GM12878 (cell line): ENCODE measurements around the gene MMP13.

- RAMPAGE, long total RNA = no peak
- RRBS, 2 experiments = no CpG with 5 or more reads among the region's 1 CpG
CAGE:
- cytosol, long polyA minus RNA = no peak
- cytosol, long polyA plus RNA = no peak
- long polyA plus RNA = no peak
- nucleolus, long total RNA = no peak
- nucleus, long polyA plus RNA = no peak
- nucleus, long total RNA = no peak
Measured at GRCh38 chr11:100981247-100981851, 148.3 kb downstream of the PGR start.

- RAMPAGE, long total RNA = no peak
- RRBS, 2 experiments = 13 to 58% methylated on average over 8 of the region's 40 CpGs
CAGE:
- cytosol, long polyA minus RNA = no peak
- cytosol, long polyA plus RNA = no peak
- long polyA plus RNA = no peak
- nucleolus, long total RNA = no peak
- nucleus, long polyA plus RNA = no peak
- nucleus, long total RNA = no peak
Measured at GRCh38 chr11:101582023-101583046, 1.5 kb downstream of the TRPC6 start.

DNA sequence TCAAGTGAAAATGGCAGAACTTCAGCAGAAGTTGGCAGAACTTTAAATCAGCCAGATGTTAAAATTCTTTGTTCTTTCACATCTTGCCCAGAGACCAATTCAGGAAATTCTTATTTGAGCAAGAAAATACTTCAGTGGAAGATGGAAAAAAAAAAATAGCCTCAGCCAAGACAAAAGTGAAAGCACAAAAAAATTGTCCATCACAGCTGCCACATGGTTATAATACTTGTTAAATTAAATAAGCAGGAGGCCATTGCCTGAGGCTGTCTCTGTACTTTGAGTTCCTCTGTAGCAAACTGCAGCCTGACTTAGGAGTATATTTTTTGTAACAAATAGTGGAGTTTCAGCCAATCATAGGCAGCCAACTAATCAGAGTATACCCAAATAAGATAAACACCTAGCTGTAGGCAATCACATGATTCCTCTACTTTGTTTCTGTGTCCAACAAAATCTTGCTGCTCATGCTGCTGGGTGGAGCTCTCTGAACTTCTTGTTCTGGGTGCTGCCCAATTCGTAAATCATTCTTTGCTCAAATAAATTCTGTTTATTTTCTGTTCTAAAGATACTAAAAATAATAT lies 5.2 kb upstream of the CEP126 start:
- RAMPAGE, long total RNA = no peak
- RRBS, 2 experiments = no CpG with 5 or more reads among the region's 1 CpG
CAGE:
- cytosol, long polyA minus RNA = no peak
- cytosol, long polyA plus RNA = no peak
- long polyA plus RNA = no peak
- nucleolus, long total RNA = no peak
- nucleus, long polyA plus RNA = no peak
- nucleus, long total RNA = no peak

GRCh38 chr11:101915790-101916109 lies 572 bp downstream of the ANGPTL5 start:
- RAMPAGE, long total RNA = no peak
- RRBS, 2 experiments = no CpG with 5 or more reads among the region's 4 CpGs
CAGE:
- cytosol, long polyA minus RNA = no peak
- cytosol, long polyA plus RNA = no peak
- long polyA plus RNA = no peak
- nucleolus, long total RNA = no peak
- nucleus, long polyA plus RNA = no peak
- nucleus, long total RNA = no peak

- RAMPAGE, long total RNA = no peak
CAGE:
- cytosol, long polyA minus RNA = no peak
- cytosol, long polyA plus RNA = no peak
- long polyA plus RNA = no peak
- nucleolus, long total RNA = no peak
- nucleus, long polyA plus RNA = no peak
- nucleus, long total RNA = no peak
Measured at GRCh38 chr11:101916110-101916313, 310 bp downstream of the ANGPTL5 start.

DNA sequence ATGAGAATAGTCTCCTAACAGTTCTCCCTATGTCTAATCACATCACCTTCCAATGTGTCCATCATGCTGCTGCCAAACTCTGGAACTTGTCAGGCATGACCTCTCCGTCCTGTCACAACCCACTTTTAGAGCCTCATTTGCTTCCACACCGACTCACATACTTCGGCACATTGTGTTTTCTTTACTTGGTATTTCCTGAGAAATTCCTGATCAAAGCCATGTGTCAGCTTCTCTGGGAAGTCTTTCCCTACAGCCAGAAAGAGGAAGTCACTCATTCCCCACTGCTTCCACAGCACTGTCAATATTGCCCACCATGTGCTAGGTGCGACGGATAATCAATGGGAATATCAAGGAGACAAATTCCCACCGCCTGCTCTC lies 40.4 kb upstream of the BIRC3 start:
- RAMPAGE, long total RNA = no peak
- RRBS, 2 experiments = no CpG with 5 or more reads among the region's 6 CpGs
CAGE:
- cytosol, long polyA minus RNA = no peak
- cytosol, long polyA plus RNA = no peak
- long polyA plus RNA = no peak
- nucleolus, long total RNA = no peak
- nucleus, long polyA plus RNA = no peak
- nucleus, long total RNA = no peak

- RAMPAGE, long total RNA = no peak
- RRBS, 2 experiments = no CpG with 5 or more reads among the region's 2 CpGs
CAGE:
- cytosol, long polyA minus RNA = no peak
- cytosol, long polyA plus RNA = no peak
- long polyA plus RNA = no peak
- nucleolus, long total RNA = no peak
- nucleus, long polyA plus RNA = no peak
- nucleus, long total RNA = no peak
Measured at GRCh38 chr11:102300713-102301283, 16.5 kb upstream of the BIRC3 start.

DNA sequence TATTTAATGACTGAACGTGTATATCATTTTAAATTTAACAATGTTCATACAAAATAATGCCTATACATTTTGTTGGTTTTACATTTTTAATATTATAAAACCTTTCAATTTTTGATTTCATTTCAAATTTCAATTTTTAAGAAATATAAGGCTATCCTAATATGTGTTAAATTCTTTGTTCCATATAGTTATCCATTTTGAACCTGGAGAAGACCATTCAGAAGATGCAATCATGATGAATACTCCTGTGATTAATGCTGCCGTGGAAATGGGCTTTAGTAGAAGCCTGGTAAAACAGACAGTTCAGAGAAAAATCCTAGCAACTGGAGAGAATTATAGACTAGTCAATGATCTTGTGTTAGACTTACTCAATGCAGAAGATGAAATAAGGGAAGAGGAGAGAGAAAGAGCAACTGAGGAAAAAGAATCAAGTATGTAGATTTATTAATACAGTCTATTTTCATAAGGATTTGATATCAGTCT lies 13.6 kb downstream of the BIRC3 start:
- RAMPAGE, long total RNA = no peak
- RRBS, 2 experiments = no CpG with 5 or more reads among the region's 2 CpGs
CAGE:
- cytosol, long polyA minus RNA = no peak
- cytosol, long polyA plus RNA = no peak
- long polyA plus RNA = no peak
- nucleolus, long total RNA = no peak
- nucleus, long polyA plus RNA = no peak
- nucleus, long total RNA = no peak

- RAMPAGE, long total RNA = no peak
- RRBS, 2 experiments = no CpG with 5 or more reads among the region's 3 CpGs
CAGE:
- cytosol, long polyA minus RNA = no peak
- cytosol, long polyA plus RNA = no peak
- long polyA plus RNA = no peak
- nucleolus, long total RNA = no peak
- nucleus, long polyA plus RNA = no peak
- nucleus, long total RNA = no peak
Measured at GRCh38 chr11:102401878-102402348, 50.7 kb downstream of the TMEM123 start.

GRCh38 chr11:102792583-102792860 lies 5.4 kb downstream of the MMP1 start:
- RAMPAGE, long total RNA = no peak
- RRBS, 2 experiments = 65 to 71% methylated on average over 4 of the region's 5 CpGs
CAGE:
- cytosol, long polyA minus RNA = no peak
- cytosol, long polyA plus RNA = no peak
- long polyA plus RNA = no peak
- nucleolus, long total RNA = no peak
- nucleus, long polyA plus RNA = no peak
- nucleus, long total RNA = no peak

DNA sequence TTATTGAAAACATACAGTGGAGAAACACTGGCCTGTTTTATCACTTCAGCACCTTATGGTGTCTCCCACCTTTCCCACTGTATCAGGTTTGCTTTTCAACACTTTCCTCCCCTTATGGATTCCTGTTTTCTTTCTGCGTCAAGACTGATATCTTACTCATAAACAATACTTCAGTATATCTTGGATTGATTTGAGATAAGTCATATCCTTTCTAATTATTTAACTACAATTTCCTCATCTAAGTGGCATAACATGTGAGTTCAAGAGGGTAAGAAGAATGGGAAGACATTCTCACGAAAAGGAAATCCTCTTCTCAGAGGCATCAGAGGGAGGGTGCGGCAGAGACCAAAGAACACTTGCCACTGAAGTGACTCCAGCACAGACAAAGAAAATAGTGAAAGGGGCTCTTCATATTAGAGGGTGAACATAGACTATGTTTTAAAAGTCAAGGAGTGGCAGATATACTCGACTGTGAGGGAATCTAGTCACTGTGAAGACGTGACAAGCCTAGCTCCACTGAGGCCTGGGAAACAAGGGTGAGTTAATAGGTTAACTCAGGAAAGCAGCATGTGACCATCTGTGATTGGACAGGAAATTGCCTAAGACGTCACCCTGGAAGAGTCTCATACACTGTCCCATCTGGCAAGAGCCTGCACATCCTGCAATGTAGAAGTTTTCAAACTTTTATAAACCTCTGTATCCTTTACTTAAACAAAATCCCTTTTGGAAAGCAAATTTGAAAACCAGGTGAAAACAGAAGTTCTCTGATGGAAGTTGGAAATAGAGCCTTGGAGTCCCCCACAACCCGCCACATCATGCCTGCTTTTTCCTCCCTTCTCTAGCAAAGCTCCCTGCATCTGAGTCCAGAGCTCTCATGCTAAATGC lies 1.8 kb upstream of the MMP1 start:
- RAMPAGE, long total RNA = no peak
- RRBS, 2 experiments = no CpG with 5 or more reads among the region's 7 CpGs
CAGE:
- cytosol, long polyA minus RNA = no peak
- cytosol, long polyA plus RNA = no peak
- long polyA plus RNA = no peak
- nucleolus, long total RNA = no peak
- nucleus, long polyA plus RNA = no peak
- nucleus, long total RNA = no peak

DNA sequence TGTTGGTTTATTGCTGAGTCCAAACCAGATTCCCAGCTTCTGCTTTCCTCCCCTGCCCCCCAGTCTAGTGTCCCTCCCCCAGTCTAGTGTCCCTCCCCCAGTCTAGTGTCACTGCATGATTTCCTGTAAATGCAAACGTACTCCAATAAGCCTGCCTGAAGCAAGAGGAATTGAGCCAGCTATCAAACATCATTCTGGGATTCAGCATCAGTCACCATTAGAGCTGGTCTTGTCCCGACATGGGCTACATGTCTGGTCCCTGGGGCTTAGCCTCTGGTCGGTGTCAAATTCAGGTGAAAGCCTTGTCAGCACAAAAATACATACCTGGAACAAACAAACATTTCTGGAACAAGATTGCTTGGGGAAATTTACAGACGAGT lies 13.8 kb downstream of the MMP3 start:
- RAMPAGE, long total RNA = no peak
- RRBS, 2 experiments = no CpG with 5 or more reads among the region's 4 CpGs
CAGE:
- cytosol, long polyA minus RNA = no peak
- cytosol, long polyA plus RNA = no peak
- long polyA plus RNA = no peak
- nucleolus, long total RNA = no peak
- nucleus, long polyA plus RNA = no peak
- nucleus, long total RNA = no peak

DNA sequence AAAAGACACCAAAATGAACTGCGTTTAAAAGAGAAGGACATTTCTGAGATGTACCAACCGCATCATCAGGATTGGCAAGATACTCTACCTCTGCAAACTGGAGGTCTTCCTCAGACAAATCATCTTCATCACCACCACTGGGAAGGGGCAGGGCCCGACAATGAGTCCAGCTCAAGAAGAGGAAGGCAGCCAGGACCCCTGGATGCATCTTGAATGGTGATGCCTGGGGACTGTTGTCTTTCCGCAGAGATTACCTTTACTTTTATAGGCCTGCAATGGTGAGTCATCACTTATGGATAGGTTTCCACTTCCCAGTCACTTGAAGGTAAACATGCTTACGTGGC lies at the start of gene MMP13:
Gene MMP13, minus strand, starts transcription at position 235 of the 344 bp plus-strand sequence.
- RAMPAGE, long total RNA = no peak
- RRBS, 2 experiments = no CpG with 5 or more reads among the region's 5 CpGs
CAGE:
- cytosol, long polyA minus RNA = no peak
- cytosol, long polyA plus RNA = no peak
- long polyA plus RNA = no peak
- nucleolus, long total RNA = no peak
- nucleus, long polyA plus RNA = no peak
- nucleus, long total RNA = no peak

- RAMPAGE, long total RNA = no peak
- RRBS, 2 experiments = no CpG with 5 or more reads among the region's 3 CpGs
CAGE:
- cytosol, long polyA minus RNA = no peak
- cytosol, long polyA plus RNA = no peak
- long polyA plus RNA = no peak
- nucleolus, long total RNA = no peak
- nucleus, long polyA plus RNA = no peak
- nucleus, long total RNA = no peak
Measured at GRCh38 chr11:103904025-103904581, 132.3 kb upstream of the DDI1 start.

DNA sequence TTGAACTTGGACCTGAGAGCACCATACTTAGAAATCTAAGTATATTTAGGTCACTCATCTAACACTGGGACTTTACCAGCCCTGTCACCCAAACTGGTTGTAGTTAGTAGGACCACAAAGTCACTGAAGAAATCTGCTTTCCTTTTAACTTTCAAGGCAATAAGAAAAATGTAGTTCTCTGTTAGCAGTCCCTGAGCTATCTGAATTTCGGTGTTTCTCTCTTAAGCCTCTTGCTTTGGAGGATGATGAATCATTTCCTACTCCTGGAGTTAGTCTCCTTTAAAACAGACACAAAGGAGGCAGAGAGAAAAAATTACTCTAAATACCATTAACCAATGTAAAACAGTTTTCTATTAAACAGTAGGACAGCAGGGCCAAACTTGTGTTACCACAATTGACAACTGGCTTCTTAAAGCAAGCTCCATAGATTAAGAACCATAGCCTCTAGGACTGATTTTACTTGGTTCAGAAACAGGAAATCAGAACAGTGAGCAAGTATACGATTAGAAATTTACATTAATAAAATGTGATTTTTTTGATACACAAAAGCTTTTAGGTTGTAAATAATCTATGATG lies 128.3 kb upstream of the DDI1 start:
- RAMPAGE, long total RNA = no peak
- RRBS, 2 experiments = no CpG with 5 or more reads among the region's 2 CpGs
CAGE:
- cytosol, long polyA minus RNA = no peak
- cytosol, long polyA plus RNA = no peak
- long polyA plus RNA = no peak
- nucleolus, long total RNA = no peak
- nucleus, long polyA plus RNA = no peak
- nucleus, long total RNA = no peak

DNA sequence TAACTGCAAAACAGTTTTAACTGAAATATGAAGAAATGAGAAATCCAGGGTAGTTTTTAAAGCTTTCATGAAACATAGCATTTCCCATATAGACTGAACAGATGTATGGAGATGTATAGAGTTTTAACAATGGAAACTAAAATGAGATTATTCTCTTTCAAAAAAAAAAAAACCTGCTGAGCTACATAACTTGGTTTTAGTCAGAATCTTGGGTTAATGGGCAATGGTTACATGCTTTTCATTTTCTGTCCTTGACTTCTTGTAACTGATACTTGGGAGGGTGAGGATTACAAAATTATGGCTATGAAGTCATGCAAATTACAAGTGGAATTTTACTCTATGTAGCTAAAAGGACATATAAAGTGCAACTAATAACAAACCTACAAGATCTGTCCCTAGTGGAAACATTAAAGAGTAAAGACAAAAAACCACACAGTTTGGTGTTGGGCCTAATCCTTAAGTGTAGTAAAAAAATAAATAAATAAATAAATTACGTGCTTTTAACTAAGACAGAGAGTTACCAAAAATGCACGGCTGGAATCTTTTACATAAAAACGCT lies 1.9 kb downstream of the PDGFD start:
- RAMPAGE, long total RNA = no peak
- RRBS, 2 experiments = no CpG with 5 or more reads among the region's 3 CpGs
CAGE:
- cytosol, long polyA minus RNA = no peak
- cytosol, long polyA plus RNA = no peak
- long polyA plus RNA = no peak
- nucleolus, long total RNA = no peak
- nucleus, long polyA plus RNA = no peak
- nucleus, long total RNA = no peak

DNA sequence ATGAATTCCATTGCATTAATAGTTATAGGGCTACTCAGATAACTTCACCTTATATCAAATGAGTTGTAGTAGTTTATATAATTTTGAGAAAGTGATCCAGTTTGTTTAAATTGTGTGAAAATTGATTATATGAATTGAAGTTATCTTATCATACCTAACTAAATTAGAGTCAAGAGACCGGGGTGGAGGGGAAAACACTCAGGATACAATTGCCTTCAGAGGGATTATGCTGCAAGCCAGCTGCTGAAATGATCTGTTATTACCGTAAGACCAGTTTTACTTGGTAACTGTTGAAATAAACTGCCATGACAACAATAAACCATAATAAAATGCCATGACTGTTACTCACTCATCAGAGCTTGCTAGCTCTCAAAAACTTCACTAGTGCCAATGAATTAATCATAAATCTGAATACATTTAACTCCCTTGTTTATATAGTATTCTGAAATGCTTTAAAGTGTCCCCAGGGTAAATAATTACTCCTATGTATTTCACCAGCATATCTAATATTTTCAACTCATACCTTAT lies 138.3 kb downstream of the CASP4 start:
- RAMPAGE, long total RNA = no peak
- RRBS, 2 experiments = no CpG with 5 or more reads among the region's 2 CpGs
CAGE:
- cytosol, long polyA minus RNA = no peak
- cytosol, long polyA plus RNA = no peak
- long polyA plus RNA = no peak
- nucleolus, long total RNA = no peak
- nucleus, long polyA plus RNA = no peak
- nucleus, long total RNA = no peak

- RAMPAGE, long total RNA = no peak
- RRBS, 2 experiments = no CpG with 5 or more reads among the region's 5 CpGs
CAGE:
- cytosol, long polyA minus RNA = no peak
- cytosol, long polyA plus RNA = no peak
- long polyA plus RNA = no peak
- nucleolus, long total RNA = no peak
- nucleus, long polyA plus RNA = no peak
- nucleus, long total RNA = no peak
Measured at GRCh38 chr11:104965852-104966127, 2.6 kb downstream of the CASP4 start.

DNA sequence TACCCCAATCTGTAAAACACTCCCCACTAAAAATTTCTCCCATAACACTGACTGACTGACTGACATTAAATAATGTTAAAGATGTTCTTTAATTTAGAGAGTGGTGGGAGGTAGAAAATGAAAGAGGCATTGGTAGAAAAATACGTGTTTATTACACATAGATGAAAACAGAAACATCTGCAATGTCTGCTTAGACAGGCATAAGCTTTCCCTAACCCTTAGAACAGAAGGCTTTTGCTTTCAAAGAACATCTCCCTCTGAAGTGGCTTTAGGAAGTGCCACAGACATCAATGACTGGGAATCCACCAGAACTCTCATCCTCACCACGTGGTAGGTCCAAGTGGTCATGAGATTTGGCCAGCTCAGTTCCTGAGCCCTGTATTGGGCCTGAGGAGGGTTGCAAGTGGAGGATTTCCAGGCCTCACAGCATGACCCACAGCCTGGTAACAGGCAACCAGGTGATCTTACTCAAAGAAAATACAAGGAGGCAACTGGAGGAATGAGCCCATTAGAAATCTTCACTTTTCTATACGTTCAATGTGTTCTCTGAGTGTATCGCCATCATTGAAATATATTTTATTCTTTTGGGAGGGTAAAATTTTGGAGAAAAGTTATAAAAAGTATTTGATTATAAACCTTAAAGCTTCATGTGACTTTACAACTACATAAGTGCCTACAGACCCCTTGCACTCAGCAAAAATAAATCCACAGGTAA lies 1.6 kb downstream of the CASP1 start:
- RAMPAGE, long total RNA = no peak
- RRBS, 2 experiments = no CpG with 5 or more reads among the region's 4 CpGs
CAGE:
- cytosol, long polyA minus RNA = no peak
- cytosol, long polyA plus RNA = no peak
- long polyA plus RNA = no peak
- nucleolus, long total RNA = no peak
- nucleus, long polyA plus RNA = no peak
- nucleus, long total RNA = no peak

DNA sequence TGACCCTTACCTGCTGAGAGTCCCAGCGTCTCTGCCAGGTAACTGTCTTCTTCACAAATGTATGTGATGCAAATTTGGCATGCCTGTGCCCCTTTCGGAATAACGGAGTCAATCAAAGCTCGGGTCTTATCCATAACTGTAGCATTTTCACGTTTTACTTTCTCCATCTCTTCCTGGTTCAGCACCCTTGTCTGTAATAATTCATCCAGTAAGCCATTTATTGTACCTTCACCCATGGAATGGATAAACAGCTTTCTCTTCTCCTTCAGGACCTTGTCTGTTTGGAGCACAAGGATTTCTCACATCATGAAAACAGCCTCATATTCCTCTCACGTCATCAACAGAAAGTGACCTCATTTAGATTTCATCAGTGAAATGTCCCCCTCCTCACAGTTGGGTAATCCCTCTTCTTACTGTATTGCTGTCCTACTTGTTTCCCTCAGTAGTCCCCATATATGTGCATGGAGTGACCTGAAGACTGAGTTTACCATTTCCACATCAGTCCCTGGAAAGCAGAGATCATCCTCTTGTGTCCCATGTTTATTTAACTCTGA lies 676 bp downstream of the CARD16 start:
- RAMPAGE, long total RNA = no peak
- RRBS, 2 experiments = no CpG with 5 or more reads among the region's 6 CpGs
CAGE:
- cytosol, long polyA minus RNA = no peak
- cytosol, long polyA plus RNA = no peak
- long polyA plus RNA = no peak
- nucleolus, long total RNA = no peak
- nucleus, long polyA plus RNA = no peak
- nucleus, long total RNA = no peak